Frontal cortex (tissue), 2 donors: ENCODE measurements around a stretch of chr4.

- RAMPAGE, long total RNA: no peak
These were observed 242.9 kb upstream of the FSTL5 start for GRCh38 chr4:162406622-162407179.

DNA sequence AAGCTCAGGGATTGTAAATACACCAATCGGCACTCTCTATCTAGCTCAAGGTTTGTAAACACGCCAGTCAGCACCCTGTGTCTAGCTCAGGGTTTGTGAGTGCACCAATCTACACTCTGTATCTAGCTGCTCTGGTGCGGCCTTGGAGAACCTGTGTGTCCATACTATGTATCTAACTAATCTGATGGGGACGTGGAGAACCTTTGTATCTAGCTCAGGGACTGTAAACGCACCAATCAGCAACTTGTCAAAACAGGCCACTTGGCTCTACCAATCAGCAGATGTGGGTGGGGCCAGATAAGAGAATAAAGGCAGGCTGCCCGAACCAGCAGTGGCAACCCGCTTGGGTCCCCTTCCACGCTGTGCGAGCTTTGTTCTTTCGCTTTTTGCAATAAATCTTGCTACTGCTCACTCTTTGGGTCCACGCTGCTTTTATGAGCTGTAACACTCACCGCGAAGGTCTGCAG lies 426.5 kb downstream of the NAF1 start:
- RAMPAGE, long total RNA: no peak

GRCh38 chr4:163493594-163493965 lies 910 bp upstream of the TMA16 start:
- RAMPAGE, long total RNA: no peak

GRCh38 chr4:164350659-164351302 lies 33.0 kb downstream of the MARCHF1 start:
- RAMPAGE, long total RNA: no peak

GRCh38 chr4:165215798-165216514 lies 8.6 kb downstream of the KLHL2 start:
- RAMPAGE, long total RNA: no peak

DNA sequence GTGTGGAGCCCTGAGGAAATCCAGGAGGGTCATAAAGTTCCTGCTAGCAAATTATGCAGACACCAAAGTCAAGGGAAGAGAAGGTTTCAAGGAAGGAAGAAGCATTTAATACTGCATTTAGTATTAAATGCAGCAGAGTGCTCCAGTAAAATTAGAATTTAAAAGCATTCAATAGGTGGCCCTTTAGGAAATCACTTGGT lies 13.9 kb upstream of the CPE start:
- RAMPAGE, long total RNA: no peak

DNA sequence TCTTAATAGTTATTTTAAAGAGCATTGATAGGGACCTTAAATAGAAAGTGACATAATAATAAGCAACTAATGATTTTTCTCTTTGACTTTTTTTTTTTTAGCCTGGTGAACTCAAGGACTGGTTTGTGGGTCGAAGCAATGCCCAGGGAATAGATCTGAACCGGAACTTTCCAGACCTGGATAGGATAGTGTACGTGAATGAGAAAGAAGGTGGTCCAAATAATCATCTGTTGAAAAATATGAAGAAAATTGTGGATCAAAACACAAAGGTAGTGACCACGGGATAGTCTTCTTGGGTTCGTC lies 88.7 kb downstream of the CPE start:
- RAMPAGE, long total RNA: no peak

DNA sequence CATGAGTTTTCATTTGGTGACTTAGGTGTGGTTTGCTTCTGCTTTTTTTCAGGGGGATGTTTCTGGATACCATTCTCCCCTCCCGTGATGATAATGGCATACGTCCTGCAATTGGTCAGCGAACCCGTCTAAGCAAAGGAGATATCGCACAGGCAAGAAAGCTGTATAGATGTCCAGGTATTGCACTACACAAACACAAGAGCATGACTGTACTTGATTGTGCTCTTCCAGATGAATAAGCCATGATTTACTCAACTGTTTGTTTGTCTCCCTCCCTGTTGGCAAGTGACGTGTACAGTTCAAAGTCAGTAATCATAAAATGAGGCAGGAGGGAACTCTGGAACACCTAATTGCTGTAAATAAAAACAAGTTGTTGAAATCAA lies 141.3 kb downstream of the TLL1 start:
- RAMPAGE, long total RNA: no peak

GRCh38 chr4:168451327-168452260 lies 28.7 kb downstream of the DDX60L start:
- RAMPAGE, long total RNA: no peak

GRCh38 chr4:168633457-168633959 lies 136.7 kb downstream of the PALLD start:
- RAMPAGE, long total RNA: no peak

DNA sequence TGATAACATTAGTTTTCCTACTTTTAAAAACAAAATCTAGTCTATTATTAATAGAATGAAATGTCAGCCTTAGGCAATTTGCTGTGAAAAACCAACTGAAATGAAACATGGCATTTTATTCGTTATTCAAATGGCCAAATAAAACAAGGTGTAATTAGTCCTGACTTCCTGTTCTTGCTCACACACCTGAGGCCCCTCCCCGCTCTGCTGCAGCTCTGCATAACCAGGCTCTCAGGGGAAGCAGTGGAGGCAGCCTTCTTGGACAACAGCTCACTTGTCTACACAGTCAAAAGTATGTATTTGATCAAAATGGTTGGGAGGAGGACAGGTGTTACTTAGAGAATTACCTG lies 157.6 kb downstream of the PALLD start:
- RAMPAGE, long total RNA: no peak

- RAMPAGE, long total RNA: no peak
These were observed 214.4 kb downstream of the PALLD start for GRCh38 chr4:168711146-168711711.

DNA sequence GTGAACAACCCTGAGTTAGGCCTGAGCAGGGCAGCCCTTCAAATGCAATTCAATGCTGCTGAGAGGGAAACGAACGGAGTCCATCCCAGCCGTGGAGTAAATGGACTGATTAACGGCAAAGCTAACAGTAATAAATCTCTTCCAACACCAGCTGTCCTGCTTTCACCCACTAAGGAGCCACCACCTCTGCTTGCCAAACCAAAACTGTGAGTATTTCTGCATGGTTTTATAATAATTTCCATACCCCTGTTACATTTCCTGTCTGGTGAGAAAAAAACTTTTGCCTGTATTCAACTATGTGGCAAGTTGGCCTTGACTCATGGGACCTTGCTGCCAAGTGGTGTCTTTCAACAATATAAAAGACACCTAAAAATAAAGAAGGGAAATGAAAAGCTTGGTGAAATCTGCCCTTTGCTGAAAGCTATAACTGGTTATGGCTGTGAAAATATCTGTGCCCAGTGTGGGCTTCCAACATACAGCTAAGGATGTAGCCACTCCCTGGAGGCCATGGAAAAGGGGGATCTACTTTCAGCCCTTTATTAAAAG lies 214.9 kb downstream of the PALLD start:
- RAMPAGE, long total RNA: no peak

DNA sequence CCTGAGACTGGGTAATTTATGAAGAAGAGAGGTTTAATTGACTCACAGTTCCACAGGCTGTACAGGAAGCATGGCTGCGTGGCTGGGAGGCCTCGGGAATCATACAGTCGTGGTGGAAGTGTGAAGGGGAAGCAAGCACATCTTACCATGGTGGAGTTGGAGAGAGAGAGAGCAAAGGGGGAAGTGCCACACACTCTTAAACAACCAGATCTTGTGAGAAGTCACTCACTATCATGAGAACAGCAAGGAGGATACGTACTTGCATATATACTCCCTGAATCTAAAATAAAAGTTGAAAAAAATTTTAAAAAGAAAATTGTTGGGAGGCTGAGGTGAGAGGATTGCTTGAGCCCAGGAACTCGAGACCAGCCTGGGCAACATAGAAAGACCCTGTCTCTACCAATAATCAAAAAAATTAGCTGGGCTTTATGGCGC lies 206.9 kb downstream of the CBR4 start:
- RAMPAGE, long total RNA: no peak

GRCh38 chr4:168924657-168925241 lies 85.3 kb downstream of the CBR4 start:
- RAMPAGE, long total RNA: no peak

DNA sequence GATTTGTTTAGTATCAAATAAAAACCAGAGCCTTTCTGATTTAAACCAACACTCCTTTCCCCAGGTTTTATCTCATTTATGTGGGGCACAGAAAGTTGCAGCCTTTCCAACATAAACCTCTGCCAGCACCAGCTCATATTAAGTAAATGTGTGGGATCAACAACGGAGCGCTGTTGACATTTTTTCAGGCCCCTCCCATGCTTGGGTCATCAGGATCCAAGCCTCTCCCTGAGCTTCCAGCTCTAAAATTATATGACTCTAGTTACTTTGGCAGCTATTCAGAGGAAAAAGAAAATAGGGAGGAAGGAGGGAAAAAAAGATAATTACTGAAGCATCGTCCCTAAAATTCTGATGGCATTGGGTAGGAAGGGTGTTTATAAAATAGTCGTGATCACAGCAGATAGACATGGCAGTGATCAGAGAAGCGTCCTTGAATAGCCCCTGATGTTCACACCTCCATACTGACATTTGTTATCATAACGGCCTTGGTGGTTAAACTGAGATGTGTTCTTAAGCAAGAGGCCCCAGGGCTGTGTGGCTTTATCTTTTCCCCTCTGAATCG lies 52.5 kb upstream of the CBR4 start:
- RAMPAGE, long total RNA: no peak

DNA sequence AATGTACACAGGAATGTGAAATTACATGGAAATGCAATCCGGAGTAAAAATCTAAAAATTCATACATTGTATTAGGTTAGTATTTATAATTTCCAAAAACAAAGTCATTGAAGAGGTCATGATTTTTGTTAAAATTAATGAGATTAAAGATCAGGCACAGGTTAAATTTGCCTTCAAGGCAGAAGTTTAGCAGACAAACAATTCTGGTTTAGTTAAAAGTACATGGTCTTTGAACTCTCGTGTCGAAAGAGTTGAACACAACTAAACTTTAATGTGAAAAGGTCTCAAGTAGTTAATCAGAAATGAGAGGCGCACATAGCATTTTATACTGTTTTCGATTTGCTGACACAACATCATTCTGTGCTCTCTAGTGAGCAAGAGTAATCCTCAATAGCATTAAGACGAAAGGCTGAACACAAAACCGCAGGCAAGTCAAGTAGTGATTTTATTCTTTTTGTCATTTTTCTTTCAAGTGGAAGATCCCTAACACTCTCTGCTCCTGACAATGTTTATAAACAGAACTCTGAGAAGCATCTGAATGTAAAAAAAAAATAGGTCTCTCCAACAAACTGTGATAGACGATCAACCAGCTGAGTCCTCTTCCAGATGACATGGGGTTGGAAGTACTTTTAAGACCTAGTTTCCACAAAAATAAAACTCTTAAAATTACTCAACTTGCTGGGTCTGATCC lies 49.8 kb downstream of the SH3RF1 start:
- RAMPAGE, long total RNA: no peak

DNA sequence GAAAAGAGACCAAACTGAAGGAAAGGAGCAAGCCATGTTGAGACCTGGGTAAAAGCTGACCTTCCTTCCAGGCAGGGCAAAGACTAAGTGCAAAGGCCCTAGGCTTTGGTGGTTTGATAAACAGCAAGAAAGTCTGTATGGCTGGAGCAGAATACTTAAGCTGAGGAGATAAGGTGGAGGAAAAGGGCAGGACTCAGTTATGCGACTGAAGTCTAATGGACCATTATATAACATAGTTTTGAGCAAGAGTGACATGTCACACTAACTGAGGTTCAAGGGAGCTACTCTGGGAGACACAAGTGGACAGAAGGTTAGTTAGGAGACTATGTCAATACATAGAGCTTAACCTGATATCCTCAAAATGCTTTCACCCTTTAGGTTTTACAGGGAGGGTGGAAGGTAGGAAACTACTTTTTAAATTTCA lies 19.9 kb downstream of the SH3RF1 start:
- RAMPAGE, long total RNA: no peak

GRCh38 chr4:169259146-169259835 lies 11.5 kb downstream of the SH3RF1 start:
- RAMPAGE, long total RNA: no peak

DNA sequence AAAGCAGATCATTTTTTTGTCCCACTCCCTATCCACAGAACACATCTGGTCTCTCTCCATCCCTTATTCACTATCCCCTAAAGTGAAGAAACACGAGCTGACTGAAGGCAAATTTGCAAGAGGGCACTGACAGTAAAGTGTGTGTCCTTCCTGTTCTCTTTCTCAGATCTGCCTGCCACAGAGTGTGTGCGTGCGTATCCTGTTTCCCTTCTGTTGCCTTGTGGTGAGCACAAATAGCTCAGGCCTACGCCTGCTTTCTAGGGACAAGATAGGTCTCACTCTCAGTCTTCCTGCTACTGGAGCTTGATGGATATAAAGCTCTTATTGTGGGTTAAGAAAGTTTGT lies 140.0 kb upstream of the SH3RF1 start:
- RAMPAGE, long total RNA: no peak